Mesenchymal stem cell of Wharton's jelly (primary cell): ENCODE results near the gene CD44.

DNA sequence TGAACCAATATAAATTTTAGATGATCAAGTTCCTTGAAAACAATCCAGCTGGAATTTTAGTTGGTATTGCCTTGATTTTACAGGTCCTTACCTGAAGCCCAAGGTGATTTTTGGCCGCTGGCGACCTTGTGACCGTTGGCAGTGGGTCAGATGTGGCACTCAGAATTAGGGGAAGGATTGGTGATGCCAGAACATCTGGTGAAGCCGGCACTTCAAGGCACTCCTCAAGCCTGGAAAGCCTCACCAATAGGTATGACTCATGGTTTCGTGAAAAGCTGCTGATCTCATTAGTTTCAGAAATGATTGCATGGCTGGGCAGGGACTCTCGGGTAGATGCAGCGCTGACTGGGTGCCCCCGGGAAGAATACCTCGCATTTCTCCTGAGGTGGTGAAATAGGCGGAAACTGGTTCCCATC is 64.3 kb downstream of the EHF start:
- CAGE, long polyA plus RNA = no peak

GRCh38 chr11:34757244-34757629 is 136.3 kb downstream of the EHF start:
- CAGE, long polyA plus RNA = no peak

DNA sequence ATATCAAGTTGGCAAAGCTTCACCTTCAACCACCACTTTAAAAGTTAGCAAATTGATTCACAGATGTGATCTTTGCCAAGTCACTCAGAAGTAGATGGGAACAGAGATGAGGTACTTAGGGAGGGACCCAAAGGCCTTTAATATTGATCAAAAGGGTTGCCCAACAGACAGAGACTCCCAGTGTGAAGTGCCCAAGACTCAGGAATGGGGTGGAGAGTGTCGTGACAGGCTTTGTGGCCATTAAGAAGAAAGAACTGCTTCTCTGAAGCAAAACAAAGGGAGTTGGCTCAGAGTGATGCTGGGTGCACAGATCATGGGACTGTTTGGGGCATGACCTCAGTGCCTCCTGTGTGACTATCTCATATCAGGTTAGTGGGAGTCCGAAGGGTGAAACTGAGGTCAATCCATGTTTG is 132.3 kb downstream of the APIP start:
- CAGE, long polyA plus RNA = no peak

DNA sequence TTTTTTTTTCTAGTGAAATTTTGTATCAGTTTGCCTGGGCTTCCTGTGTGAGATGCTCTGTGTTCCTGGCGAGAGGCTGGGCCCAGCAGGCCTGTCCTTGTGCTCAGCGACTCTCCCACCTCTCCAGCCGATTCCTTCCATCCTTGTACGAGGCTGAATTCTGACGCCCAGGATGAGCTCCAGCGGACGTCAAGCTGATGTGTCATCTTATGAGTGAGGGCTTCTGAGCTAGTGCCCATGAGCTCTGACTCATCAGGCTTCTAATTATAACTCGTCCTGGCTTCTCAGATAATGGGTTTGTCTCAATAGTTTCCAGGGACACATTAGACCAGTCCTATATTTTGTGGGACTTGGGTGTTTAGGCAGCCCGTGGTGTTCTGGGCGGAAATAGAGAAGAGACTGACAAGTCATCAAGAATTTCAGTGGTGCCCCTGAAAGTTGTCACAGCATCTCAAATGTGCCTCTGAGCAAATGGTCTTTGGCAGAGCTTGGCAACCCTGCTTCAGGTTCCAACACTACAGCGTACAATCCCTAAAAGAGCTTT is 108.2 kb upstream of the CD44 start:
- CAGE, long polyA plus RNA = no peak

DNA sequence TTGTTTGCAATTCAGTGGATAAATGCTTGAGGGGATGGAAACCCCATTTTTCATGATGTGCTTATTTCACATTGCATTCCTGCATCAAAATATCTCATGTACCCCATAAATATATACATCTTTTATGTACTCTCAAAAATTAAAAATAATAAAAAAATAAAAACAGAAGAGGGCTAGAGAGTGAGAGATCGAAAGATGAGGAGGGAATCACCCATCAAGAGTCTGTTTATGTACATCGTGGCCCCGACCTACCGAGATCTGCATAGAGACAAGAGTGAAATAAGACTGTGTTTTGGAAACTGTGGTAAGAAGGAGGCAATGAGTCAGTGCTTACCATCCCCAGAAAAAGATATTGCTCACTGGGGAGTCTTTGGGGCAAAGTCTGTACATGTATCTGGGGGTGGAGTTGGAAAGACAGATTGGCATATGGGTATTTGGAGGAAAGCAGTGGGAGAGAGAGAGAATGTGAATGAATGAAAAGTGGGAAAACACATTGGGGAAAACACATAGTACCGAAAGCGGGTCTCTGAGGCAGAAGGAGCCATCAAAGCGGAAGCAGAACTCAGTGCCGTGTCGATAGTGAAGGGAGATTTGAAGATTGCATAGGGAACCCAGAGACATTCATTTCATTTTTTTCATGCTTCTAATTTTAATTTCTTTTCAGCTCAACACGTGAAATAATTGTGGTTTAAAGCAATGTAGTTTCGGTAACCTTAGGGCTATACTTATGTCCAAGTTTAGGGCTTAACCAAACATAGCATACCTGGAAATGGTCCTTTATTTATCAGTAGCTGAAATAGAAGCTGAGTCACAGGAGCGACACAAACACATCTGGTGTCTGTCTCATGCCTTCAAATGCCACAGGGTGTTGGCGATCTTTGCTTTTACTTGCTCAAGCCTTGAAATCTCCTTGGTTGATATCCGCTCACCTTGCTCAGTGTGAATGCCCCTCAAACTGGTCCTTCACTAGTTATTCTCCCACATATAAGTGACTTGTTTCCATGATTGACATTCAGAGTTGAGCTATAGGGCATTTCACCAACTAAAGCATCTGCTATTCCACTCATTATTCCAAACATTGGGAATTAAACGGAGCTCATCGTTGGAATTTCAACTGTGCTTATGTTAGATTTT is 98.6 kb upstream of the CD44 start:
- CAGE, long polyA plus RNA = no peak

DNA sequence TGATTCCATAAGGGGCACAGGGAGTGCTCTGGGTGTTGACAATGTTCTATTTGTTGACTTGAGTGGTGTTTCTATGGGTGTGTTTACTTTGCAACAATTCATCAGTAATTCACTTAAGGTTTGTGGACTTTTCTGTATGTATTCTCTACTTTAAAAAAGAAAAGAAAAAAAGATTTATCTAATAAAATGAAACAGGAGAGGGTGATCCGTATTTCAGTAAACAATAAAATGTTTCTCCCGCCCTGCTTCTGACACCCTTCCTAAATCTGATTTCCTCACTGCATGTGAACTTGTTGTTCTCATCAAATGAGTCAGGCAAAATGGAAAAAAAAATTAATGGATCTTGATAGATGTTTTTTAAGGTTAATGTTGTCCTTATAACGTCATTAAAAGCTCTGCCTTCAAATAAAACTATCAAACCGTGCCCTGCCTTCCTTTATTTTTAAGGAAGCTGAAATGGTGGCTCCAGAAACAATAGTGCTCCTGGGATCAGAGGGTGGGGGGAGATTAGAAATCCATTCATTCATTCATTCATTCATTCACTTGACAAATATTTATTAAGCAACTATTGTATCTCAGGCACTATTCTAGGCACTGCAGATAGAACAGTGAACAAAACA is 77.2 kb upstream of the CD44 start:
- CAGE, long polyA plus RNA = no peak

- CAGE, long polyA plus RNA = start-site peak on the plus strand at chr11:35139156-35139198, 473 and 182 reads in 2 replicates
Measured at GRCh38 chr11:35138551-35139501, at the start of gene CD44. CD44 (plus strand) TSS chr11:35139171.

DNA sequence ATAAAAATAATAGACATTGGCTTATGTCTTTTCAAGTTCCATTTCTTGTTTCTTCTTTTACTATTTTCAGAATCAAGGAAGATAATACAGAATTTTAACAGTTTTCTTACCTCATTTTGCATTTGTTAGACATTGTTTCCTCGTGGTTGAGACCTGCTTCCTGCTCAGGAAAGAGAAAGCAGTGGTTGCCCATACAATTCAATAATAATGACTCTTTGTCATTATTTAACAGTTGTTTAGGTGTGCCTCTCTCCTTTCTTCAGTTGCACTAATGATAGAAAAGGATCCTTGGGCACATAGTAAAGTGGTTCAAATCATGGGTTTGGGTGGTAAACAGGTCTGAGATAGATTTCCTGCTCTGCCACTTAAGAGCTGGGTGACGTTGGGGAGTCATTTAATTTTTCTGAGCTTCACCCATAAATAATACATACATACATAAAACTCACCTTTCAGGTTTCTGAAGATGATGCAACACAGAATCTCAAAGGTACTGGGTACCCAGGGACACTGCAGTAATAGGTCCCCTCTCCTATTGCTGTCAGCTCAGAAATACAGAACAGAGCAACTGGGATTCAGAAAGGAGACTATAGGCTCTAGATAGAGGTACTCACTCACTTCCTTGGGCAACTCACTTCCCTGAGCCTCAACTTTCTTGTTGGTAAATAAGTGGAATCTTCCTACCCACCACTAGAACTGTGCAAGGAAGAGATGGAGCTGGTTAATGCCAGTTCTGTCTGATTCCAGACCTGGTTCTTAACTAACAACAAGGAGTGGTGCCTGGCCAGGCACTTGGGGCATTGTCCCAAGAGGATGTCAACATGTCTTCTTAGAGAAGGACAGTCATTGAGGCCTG is 34.8 kb downstream of the CD44 start:
- CAGE, long polyA plus RNA = no peak

DNA sequence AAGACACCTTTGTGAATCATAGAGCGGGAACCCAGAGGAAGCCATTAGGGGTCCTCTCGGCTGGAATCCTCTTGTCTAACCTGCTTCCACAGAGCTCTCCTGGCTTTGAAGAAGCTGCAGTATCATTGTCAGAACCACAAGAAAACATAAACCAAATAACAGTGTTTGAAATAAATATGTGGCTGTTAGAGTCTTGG is 37.9 kb downstream of the CD44 start:
- CAGE, long polyA plus RNA = no peak

DNA sequence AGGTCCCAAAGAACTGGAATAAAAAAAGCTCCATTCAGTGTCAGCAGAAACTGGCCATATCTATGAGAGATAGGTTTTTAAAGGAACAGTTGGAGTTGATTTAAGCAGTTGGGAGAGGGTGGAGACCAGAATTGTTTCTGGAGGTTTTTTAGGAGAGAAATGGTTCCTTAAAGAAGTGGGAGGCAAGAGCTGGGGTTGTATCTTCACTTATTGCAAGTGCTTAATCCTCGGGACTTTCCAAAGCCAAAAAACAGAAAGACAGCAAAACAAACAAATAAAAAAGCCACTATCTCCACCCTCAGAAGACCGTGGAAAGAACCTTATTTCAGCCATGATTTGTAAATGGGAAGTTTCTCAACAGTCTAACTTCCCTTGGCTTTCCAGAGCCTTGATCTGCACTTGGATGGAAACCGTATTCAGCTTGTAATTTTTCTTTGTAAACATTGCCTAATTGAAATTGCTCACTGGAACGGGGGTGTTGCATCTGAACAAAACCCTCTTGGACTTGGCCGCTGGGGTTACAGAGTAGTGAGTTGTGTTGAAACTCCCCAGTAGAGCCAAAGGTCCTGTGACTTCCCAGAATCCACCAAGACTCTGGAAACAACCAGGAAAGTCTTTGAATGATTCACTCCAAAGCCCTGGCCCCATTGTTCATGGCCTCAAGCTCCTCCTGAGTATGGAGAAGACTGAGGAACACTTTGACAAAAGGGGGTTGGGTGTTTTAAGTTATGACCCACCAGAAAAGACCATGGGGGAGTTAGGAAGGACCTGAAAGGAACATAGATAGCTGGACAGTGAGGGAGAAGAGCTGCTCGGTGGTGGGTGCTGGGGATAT is 115.5 kb downstream of the SLC1A2 start:
- CAGE, long polyA plus RNA = no peak

- CAGE, long polyA plus RNA = no peak
Measured at GRCh38 chr11:35330679-35331261, 88.6 kb downstream of the SLC1A2 start.

DNA sequence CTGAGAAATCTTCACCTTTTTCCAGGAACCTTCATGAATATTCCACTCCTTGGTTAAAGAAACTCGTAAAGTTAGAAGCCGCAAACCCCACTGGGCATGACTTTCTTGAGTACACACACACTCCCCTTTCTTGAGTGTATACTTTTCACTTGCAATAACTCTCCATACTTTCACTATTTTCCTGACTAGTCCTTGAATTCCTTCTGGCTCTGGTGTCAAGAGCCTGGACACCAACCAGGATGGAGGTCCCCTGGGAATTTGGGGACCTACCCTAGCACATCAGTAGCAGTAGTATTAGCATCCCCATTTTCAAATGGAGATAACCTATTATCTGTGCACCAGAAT is 76.0 kb downstream of the SLC1A2 start:
- CAGE, long polyA plus RNA = no peak

GRCh38 chr11:35919526-35919693 is 24.5 kb upstream of the LDLRAD3 start:
- CAGE, long polyA plus RNA = no peak

- CAGE, long polyA plus RNA = no peak
Measured at GRCh38 chr11:35927530-35928101, 16.2 kb upstream of the LDLRAD3 start.

DNA sequence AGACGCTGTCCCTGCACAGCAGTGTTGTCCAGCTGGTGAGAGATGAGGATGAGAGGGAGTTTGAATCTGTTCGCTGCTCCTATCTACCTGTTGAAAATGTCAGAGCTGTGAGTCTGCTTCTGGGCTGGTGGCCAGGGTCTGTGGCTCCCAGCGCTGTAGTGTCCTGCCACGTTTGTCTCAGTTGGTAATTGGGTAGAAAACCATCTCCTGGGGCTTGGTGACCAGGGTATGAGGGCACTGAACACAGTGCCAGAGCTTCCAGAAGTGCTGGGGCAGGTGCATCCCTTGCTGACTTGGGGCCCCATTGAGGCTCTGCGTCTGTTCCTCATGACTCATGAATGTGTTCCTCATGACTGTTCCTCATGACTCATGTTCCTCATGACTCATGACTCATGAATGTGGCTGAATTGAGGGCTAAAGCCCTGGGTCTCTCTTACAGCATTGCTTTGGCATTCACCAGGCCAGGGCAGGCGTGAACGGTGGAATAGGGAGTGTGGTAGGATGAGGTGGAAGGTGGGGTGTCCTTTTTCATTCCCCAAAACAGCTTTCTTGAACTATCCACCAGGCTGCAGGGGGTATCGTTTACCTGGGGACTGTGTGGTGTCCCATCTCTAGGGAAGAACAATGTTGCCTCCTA is 139.6 kb downstream of the COMMD9 start:
- CAGE, long polyA plus RNA = no peak

GRCh38 chr11:36356125-36356383 is 60.0 kb downstream of the PRR5L start:
- CAGE, long polyA plus RNA = no peak

- CAGE, long polyA plus RNA = no peak
Measured at GRCh38 chr11:36364478-36365069, 68.5 kb downstream of the PRR5L start.

- CAGE, long polyA plus RNA = no peak
Measured at GRCh38 chr11:36384981-36385374, 88.9 kb downstream of the PRR5L start.

DNA sequence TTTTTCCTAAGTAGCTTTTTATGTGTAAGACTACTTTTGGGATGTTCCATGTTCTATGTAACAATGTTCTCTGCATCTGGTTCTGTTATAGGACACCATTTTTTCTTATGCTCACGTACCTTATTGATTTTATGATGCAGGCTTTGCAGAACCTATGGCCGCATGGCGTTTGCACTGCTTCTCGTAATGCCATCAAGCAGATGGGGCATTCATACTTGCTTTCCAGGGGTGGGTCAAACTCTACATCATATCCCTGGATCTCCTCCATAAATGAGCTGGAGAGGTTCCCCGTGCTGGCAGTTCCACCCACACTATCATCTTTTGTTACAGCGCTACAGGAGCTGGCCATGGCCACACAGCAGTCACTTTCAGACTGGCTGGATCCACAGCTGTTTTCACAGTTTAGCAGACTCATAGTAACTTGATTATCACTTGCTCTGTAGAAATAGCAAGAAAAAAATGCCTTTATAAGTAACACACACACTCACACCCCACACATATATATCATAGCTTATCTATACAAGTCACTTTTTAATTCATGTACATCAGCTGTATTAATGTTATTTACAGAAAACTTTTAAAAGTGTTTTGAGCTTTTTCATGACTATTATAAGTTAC is 8.9 kb downstream of the TRAF6 start:
- CAGE, long polyA plus RNA = no peak

GRCh38 chr11:40280919-40281277 is 1178.6 kb downstream of the LRRC4C start:
- CAGE, long polyA plus RNA = no peak